Placental epithelial cell (primary cell): ENCODE measurements around a stretch of chr3.

- CAGE, long polyA plus RNA: no peak
Observed at GRCh38 chr3:12913311-12913973, 72.1 kb upstream of the RPL32 start.

DNA sequence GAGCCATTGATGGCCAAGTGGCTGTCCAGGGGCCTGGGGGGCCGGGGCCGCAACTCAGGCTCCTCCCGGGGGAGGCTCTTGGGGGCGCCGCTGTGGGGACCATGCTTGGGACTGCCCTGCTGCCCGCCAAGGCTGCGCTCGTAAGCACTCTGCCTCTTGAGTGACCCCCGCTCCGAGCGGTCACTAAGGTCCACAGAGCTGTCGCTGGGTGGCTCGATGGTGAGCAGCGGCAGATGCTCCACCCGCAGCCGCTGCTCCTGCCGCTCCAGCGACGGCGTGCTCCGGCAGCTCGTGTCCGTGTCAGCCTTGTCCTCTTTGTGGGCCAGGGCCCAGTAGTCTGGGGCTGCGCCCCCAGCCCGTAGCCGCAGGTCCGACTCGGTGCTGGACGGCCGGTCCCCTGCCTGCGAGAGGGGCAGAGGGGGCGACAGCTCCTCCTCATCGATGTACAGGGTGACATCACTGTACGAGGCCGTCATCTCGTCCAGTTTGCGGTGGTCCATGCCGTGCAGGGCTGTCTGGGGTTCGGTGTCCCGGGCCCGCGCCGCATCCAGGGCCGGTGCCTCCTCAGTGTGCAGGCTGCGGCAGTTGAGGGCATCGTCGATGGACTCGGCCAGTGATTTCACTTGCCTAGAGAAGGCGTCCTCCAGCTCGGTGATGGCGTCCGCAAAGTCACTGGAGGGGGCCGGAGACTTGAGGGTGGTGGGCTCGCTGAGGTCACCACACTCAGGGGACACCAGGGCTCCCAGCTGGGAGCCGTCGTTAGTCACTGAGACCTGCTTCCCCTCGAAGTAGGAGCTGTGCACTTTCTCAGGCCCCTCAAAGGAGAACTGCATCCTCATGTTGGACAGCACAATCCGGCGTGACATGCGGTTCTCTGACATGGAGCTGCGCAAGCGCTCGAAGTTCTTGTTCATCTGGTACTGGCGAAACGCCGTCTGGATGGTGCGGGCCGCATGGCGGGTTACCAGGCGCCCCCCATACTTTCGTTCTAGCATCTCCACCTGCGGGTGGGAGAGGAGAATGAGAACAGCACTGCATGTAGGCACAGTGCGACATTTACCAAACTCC, 94.7 kb upstream of the RPL32 start:
- CAGE, long polyA plus RNA: no peak

DNA sequence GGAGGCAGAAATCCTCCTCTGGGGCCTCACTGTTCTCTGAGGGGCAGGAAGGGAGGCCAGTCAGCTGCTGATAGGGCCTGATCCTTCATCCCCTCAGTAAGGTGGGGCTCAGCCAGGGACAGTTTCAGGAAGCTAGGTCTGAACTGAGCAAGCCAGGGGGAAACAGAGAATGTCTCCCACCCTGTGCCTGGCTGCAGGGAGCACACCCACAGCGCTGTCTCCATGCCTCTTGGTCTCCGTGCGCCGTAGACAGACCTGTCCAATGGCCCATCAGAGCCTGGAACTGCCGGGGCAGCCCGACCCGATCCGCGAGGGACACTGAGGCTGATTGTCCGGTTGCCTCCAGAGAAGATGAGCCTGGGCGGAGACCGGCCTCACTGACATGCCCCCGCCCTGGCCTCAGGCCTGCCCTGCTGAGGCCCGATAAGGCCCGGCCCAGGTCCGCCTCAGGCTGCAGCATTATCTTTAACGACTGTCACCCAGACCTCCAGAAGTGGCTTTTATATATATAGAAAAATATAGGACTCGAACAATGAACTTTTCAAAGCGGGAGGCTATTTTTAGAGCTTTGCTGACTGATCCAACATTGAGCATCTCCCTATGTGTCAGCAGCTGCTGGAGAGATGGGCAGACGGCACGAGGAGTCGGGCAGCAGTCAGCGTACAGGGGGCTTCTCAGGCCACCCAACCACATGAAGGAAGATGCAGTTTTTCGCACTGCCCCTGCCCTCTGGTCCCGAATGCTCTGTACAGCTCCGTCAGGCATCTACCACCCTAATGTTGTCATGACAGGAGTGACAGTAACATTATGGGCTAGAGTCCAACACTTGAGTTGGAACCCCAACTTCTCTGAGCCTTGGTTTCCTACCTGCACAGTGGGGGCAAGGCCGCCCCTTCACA, 111.9 kb upstream of the RPL32 start:
- CAGE, long polyA plus RNA: no peak

DNA sequence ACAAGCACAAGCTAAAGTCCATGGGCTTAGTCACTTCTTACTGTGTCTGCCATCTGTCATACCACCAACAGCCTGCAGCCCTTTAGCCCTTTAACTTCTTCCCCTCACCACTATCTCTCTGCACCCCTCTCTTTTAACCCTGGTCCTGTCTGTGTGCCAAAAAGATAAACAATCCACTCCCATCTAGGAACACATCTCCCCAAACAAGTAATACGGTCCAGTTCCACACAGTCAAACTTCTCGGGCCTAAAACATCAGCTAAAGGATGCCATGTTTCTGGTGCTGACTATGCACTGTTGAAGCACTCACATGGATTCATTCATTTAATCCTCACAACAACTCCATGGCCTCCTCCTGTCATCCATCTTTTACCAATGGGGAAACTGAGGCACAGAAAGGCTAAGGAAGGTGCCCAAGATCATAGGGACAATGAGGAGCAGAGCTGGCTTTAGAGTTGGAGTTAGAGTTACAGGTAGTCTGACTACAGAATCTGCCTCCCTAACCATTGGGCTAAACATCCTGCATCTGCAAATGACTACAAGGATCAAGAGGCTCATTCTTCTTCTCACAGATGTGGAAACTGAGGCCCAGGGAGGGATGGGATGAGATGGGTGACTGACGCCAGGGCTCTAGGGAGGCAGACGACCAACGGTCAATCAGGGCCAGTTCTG, 111.6 kb downstream of the IQSEC1 start:
- CAGE, long polyA plus RNA: no peak

- CAGE, long polyA plus RNA: no peak
Observed at GRCh38 chr3:12966284-12967537, 106.5 kb downstream of the IQSEC1 start.

DNA sequence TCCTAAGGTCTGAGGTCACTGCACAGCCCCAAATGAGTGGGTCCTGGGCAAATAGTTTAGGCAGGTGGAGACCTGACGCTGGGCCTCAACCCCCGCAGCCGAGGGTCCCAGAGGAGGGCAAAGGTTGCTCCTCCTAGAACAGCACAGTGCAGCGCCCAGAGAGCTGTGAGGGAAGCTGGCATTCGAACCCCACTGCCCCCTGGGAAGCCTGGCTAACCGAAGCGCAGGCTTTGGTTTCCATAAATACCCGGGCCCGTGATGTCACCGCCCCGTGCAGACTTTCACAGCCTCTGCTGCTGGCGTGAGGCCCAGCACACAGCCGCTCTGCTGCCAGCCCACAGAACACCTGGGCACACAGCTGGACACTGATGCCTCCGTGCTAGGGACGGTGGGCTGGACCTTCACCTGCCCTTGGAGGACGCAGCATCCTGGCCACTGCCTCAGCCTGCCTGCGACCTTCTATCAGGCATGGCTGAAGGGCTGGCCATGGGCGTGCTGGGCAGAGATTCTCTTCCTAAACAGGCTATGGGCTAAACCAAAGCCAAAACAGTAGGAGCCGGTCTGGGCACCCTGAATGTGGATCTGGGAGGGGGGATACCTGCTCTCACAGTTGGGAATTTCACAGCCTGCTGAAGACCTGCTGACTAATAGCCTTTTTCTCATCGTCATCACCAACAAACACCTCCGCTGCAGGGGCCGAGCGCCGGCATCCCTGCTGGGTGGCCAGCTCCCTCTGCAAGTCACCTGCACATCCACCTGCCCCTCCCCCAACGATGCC, 901 bp downstream of the IQSEC1 start:
- CAGE, long polyA plus RNA: no peak

DNA sequence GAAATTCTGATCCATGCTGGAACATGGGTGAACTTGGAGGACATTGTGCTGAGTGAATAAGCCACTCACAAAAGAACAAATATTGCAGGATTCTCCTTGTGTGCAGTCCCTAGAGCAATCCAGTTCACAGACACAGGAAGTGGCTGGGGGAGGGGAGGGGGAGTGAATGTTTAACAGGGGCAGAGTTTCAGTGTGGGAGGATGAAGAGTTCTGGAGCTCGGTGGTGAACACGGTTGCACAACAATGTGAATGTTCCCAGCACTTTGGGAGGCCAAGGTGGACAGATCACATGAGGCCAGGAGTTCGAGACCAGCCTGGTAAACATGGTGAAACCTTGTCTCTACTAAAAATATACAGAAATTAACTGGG, 157.4 kb downstream of the NUP210 start:
- CAGE, long polyA plus RNA: no peak

DNA sequence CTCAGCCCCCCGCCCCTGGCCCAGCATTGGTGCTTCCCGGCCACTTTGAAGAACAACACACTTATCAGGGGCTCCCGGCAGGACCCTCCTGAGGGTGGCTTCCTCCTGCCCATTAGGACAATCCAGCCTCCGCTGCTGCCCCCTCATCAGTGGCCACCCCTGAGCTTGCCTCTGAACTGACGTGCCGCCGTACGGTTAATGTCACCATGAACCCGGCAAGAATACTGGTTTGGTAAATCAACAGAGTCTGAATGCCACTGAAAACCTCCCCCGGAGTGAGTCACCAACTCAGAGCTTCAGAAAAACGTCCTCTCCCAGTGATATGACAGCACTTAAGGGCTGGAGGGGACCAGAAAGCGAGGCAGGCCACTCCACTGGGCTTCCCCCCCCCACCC, 142.3 kb downstream of the NUP210 start:
- CAGE, long polyA plus RNA: no peak

DNA sequence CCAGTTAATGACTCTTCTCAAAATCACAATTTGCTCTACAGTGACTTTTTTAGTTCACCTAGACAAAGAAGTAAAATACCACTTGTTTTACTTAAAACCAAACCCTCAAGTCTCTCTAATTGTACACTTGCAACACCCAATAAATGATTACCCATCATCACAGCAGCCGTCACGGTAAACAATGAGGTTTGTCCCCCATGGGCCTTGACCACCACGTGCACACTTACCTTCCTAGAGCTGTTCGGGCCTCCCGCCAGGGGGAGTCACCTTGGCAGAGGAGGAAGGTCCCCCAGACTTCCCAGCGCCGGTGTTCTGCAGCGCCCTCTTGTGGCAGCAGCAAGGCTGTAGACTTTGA, 18.7 kb upstream of the HDAC11 start:
- CAGE, long polyA plus RNA: no peak

DNA sequence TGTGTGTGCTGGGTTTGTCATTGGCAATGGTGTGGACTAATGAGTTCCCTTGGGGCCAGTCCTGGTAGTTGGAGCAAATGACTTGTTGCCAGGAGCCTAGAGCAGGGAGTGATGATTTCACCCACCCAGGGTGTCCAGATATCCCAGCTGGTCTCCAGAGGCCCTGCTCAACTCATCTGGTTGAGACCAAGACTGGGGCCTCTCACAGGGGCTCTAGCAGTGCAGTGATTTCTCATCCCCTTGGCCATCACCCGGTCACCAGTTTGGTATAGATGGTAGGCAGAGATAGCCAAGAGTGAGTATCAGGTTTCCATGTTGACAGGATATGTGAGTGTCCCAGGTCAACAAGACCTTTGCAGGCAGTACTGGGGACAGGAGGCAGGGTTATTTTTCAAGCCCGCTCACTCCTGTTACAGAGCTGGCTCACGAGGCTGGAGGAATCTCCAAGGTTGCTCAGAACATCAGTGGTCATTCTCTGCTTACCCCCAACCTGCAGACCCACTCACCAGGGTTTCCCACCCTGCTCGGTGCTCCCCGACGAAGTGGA, 4.0 kb upstream of the HDAC11 start:
- CAGE, long polyA plus RNA: no peak

GRCh38 chr3:13866436-13866792, 13.5 kb downstream of the WNT7A start:
- CAGE, long polyA plus RNA: no peak

GRCh38 chr3:14123141-14123673, 1.5 kb downstream of the CHCHD4 start:
- CAGE, long polyA plus RNA: no peak

GRCh38 chr3:14145230-14145596, 20.4 kb downstream of the TMEM43 start:
- CAGE, long polyA plus RNA: no peak

DNA sequence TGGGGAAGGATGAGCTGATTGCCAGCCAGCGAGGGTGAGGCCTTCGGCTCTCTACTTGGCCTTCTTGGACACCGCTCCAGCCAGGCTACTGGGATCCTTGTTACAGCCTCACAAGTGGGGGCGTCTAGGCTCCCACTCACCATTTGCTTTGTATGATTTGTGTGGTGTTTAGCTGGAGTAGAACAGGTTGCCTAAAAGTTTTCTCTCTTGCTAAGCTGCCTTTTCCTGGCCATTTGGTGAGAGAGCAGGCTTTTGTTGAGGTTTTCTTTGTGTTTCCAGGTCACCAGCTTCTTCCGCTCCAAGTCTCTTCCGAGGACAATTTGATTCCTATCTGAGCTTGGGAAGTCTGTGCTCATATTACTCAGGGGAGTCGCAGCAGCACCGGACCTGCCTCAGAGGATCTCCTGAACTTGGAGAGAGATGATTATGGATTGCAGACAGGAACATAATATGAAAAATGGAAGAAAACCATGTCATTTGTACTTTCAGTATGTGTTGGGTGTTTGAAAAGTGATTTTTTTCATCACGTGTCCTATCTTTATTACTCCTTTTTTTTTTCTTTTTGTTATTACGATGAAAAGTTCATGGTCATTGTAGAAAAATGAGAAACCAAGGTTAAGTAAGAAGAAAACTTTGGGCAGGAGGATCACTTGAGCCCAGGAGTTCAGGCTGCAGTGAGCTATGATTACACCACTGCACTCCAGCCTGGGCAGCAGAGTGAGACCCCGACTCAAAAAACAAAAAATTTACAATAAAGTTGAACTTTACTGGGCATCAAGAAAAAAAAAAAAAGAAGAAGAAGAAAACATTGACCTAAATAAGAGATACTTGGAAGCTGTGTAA, 64.5 kb downstream of the LSM3 start:
- CAGE, long polyA plus RNA: no peak

- CAGE, long polyA plus RNA: no peak
Observed at GRCh38 chr3:14297682-14298460, 104.5 kb upstream of the SLC6A6 start.

- CAGE, long polyA plus RNA: no peak
Observed at GRCh38 chr3:14301513-14302020, 100.8 kb upstream of the SLC6A6 start.

DNA sequence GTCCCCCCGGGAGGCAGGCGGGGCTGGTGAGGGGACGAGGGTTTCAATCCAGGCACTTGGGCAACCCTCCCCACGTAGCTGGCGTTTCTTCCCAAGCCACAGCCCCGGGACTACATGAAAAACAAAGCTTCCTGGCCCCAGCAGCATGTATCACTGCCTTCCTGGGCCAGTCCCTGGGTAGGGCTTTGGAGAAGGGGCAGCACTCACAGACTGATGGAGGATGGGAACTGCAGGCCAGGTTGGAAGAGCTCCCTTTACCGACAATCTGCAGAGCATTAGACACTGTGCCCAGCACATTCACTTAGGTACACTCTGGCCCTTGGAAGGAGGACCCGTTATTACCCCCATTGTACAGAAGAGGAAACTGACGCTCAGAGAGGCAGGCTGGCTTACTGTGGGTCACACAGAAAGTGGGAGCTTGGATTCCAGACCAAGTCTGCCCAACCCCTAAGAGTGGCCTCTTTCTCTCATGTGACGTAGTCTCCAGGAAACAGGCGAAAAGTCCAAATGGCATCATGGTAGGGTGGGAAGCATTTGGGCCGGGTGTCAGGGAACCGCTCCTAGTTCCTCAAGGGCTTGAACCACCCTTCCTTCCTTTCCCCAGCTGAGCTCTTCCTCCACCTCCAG, 78.7 kb upstream of the SLC6A6 start:
- CAGE, long polyA plus RNA: no peak

GRCh38 chr3:14358379-14358962, 43.9 kb upstream of the SLC6A6 start:
- CAGE, long polyA plus RNA: no peak

DNA sequence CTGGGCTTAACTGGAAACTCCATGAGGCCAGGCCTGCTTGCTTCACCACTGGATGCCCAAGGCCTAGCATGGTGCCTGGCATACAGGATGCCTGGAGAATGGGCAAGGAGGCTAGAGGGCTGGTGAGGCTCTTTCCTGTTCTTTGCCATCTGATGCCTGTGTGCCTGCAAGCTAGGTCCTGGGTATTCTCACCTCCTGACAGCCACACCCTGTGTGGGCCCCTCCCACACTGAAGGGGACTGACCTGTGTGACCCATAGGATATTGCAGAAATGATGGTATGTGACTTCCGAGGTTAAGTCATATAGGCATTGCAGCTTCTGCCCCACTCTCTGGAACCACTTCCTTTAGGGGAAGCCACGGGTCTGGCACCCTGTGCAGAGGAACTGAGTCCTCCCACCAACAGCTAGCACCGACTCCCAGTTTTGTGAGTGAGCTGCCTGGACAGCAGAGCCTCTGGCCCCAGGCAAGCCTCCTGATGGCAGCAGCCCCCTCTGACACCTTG, 24.7 kb upstream of the SLC6A6 start:
- CAGE, long polyA plus RNA: no peak

DNA sequence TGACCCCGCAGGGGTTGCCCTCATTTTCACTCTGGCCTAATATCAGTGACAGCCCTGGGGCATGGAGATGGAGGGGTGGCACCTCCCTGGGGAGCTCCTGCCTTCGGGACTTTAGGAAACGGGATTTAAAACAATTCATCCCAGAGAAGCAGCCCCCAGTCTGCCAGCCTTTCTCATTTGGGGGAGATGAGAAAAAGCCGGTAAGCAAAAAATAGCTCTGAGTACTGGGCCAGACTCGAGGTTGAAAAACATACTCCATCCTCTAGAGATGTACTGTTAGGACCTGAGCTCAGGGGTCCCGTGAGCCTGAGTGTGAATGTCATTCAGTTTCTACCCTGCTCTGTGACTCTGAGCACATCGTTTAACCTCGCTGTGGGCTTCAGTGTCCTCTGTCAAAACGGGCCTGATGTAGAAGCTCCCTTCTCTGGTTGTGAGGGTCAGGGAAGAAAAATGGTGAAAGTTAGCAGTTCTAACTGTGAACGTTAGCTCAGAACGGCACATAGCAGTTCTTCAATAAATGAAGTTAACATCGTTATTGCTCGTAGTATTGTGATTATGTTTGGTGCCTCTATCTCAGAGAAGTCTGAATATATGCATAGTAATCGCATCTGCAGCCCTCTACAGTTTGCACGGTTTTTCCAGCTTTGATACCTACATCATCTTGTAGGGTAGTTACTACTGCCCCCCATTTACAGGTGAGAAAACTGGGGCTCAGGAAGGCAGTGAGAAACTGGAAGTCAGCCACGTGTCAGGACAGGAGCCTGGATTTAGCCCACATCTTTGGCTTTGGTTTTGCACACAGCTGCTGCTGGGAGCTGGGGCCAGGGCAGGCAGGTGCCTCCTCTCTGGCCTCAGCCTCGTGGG, 18.9 kb downstream of the SLC6A6 start:
- CAGE, long polyA plus RNA: no peak